Sciatic nerve (tissue), 1 donor: ENCODE measurements around a stretch of chr3.

DNA sequence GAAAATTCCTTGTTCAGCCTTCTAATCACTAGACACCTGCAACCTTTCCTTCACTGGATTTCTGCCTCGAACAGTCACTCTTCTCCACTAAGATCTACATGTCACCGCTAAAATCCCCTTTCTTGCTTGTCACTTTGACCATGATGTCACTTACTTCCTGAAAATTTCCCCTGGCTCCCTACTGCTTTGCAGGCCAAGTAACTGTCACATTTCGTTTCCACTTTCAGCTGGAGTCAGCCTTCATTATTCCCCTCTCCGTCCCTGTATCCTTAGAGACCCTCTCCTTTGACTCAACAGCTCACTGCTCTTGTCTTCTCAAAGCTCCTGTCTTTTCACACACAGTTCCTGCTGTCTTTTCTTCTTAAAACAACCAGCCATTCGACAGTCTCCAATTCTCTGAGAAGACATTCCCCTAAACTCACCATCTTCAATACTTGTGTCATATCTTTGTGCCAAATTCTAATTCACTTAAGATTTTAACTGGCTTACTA lies 15.9 kb downstream of the CHL1 start:
- PRO-cap, result no peak

DNA sequence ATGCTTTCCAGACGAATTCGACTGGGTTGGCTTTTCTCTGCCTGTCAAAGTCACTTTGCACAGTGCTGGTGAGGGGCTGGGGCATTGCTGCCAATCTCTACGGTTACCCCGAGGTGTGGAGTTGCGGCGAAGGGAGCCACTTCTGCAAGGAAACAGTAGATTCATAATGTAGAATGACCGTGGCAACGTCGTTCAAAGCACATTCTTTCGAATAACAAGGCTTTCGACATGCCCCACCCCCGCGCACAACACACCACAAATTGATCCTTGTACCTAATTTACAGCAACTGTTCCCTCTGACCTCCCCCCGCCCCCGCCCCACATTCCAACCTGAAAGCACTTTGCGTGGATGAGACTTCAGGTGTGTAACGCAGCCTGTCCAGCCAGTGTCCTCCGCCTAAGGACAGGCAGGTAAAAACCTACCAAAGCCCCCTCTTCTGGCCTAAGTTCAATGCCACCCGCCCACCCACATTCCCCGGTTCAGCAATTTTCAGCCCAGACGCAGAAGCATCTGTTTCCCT lies 789 bp upstream of the CNTN4 start:
- PRO-cap, result no peak

DNA sequence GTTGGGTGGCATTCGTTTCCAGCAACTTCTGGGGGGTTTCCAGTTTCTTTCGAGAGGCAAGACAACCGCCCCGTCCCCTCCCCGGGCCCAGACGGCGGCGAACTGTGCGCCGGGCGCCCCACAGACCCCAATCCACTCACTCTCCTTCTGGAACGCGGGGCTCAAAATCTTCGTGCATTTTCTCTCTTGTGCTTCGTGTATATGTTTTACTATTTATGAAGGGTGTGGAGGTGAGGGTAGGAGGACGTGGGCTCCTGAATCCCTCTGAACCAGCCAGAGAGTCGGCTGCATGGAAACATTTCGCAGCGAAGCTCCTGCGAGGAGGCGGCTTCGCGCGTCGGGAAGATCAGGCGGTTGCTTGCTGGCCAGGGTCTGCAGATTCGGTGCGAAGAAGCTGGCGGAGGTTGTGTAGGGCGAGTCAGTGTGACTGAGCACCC lies 1.0 kb downstream of the CNTN4 start:
- PRO-cap, result no peak

GRCh38 chr3:2861190-2861482 lies 249.0 kb downstream of the IL5RA start:
- PRO-cap, result no peak

GRCh38 chr3:3162867-3163636 lies 16.4 kb downstream of the CRBN start:
- PRO-cap, result no peak

DNA sequence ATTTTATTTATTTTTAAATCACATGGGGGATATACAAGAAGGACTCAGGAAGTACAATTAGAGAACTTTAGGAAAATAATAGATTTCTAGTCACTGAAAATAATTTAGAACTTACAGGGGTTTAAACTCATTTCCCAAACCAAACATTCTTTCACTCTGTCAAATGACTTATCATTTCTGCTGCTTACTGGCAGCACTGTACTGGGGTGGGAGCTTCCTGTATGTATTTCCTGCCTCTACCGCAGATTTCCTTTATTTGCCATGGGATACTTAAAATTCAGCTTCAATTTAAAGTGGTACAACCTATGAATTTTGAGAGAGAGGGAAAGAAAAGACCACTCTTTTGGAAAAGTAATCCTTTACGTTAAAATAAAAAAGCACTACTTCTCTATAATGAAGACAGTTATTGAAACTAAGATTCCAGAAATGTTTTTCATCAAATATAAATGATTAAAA lies 6.1 kb downstream of the CRBN start:
- PRO-cap, result no peak

DNA sequence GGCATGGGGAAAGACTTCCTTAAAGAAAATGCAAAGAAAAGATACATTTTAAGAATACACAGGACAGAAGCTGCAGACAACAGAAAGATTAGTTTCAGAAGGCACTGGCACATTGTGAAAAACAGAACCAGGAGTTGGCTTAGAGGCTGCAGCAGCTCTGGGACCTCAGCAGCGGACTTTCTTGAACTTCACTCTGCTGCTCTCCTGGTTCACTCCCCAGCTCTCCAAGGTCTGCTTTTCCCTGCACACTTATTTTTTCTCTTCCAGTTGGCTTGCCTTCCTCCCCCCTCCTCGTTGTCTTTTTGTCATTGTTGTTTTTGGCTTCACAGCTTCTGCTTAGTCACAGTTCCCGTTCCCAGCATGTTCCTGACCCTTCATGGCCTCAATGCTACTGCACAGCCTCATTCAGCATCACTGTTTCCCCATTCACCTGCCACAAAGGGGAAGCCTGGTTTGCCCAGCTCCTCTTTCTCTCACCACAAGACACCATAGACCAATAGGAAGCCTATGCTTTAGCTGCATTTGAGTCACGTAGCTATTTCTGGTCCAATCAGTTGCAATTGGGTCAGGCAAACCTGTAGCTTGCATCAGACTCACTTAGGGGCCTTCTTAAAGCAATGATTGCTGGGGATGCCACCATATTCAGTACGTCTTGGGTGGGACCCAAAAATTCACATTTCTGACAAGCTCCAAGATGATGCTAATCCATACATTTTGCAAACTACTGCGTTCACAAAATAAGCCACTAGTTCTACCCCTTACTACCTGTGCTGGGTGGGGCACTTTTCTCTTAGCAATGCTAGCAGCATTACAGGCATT lies 7.7 kb upstream of the SUMF1 start:
- PRO-cap, result unidirectional peak, minus-strand start at position 233 of the sequence

DNA sequence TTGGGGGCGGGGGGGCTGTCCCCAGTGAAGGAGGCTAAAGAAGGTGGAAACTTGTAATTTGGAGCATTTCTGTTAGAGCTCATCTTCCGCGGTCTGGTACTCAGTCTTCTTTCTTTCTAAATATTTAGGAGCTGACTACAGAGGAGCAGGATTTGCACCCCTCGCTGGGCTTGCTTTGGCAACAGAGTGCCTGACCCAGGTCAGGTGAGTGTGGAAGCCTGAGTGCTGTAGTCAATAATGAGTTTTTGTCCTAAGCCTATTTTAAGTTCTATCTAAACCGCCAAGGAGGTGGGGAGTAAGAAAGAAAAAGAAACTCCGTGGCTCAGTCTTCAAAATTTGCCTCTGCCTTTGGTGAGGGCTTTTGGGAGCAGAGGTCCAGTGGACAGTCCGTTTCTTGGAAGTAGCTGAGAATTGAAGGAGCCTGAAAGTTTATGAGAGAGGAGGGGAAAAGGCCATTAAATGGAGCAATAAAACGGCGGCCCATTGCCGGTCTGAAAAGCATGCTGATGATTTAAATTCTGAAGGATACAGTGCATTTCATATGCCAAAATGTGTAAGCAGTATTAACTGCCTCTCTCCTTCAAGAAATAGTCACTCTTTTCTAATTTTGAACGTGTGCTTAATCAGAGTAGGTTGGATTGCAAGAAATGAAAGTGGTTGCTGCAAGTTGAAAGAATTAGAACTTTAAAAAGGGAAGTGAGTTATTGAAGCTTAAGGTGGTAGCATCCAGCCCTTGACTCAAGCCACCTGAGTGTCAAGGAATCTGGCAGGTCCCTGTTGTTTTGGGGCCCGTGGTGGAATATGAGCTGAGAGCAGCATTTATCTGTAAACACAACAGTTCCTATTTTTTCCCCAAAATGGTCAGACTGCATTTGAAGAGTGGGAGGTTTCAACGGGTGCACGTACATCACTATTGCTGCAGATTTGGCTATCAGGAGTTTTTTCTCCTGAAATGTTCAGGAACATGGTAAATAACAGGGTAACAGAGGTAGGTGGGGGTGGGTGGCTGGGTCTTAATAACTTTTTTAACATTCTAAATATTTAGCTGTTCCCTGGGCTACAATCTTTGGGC lies 1.5 kb downstream of the ITPR1 start:
- PRO-cap, result no peak

- PRO-cap, result no peak
Observed at GRCh38 chr3:4512928-4513366, 19.8 kb downstream of the ITPR1 start.

GRCh38 chr3:4583331-4583884 lies 90.3 kb downstream of the ITPR1 start:
- PRO-cap, result unidirectional peak, plus-strand start at chr3:4583732

DNA sequence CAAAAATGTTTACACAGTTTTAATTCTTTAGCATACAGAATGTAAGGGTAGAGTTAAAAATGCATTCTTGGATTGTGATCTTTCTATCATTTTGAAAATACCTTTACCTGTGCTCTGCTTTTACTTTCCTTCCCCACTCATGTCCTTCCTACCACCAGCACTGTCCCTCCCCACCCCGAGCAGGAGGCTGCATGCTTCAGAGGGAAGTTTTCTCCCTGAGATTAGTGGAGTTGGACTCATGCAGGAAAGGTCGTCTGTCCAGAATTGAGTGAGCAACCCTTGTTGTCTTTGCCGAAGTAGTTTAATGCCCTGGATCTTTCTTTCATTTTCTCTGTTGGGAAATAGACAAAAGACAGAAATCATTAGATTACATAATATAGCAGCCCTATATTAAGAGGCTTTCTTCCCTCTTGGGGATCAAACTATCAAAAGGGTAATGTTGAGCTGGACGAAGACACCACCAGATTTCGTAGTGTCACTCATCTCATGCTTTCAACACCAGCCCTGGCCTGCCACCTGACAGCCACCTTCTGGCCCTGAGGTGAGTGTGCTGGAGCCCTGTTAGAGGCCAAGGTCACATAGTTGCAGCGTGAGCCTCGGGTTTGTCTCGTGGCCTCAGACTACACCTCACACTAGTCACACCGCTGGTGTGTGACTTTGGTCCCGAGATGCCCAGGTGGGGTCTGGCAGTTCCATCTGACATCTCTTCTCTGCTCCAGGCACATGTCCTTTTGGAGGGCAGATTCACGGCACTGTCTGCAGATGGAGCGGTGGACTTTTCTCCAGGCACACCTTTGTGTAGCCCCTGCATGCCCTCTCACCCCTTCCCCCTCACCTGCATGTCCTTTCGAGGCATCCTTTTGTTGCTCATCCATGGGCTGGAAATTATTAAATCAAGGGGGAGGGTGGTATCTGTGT lies 231.0 kb downstream of the ITPR1 start:
- PRO-cap, result no peak

DNA sequence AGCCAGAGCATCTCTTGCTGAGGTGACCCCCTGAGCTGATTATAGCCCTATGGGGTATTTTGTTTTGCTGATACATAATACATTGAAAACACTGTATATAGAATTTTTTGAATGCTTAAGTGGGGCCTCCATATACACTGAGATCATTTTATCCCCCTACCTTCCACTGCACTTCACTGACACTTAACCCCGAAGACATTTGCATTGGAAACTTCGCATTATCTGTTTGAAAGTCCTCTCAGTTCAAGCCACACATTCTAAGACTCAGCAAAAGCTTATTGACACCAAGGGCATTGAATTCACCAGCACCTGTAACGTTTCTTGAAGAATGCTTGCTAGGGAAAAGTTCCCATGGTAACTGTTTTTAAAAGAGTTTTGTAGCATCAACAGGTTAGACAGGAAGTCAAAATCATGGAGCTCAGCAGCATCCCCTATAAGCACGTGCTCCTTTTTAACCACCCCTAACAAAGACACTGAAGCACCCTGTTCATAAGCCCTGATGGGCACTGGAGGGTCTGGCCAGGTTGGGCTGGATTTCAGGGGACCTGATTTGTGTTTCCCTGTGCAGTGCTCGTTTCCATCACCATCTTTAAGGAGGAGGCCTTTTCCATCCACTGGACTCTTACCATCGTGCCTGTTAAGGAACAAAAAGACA lies 229.7 kb upstream of the BHLHE40 start:
- PRO-cap, result no peak

DNA sequence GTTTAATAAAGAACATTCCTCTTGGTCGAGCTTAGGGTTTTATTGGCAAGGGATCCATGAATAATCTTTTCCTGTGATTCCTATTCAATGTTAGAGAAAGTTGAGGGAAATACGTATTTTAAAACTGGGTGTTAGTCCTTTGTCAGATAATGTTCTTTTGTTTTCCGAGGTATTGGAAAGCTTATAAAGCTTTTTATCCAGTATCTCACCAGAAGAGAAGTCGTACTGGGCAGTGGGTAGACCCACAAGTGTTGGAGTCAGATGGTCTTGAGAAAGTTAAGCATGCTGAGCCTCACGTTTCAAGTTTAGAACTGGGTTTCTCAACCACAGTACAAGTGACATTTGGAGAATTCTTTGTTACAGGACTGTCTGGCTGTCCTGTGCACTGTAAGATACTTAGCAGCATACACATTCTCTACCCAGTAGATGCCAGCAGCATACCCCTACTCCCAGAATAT lies 212.3 kb upstream of the BHLHE40 start:
- PRO-cap, result unidirectional peak, plus-strand start at position 211 of the sequence

DNA sequence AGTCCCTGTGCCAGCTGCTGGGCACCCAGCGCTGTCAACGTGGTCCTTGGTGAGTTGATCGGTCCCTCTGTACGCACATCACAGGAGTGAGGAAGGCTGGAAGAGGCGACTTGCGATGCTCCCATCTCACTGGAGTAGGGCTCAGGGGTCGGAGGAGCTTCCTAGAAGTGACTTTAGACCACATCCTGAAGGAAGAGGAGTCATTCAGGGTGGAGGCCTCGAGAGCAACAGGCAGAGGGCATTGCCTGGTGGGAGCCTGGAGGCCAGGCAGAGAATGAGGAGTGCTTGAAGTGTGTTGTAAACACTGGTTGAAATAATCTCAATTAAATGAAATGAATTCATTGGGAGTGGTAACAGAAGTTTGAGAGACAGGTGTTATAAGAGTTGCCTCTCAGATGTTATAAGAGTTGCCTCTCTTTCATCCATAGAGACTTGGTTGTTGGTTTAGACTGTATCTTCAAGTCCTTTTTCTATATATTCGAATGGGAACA lies 206.2 kb upstream of the BHLHE40 start:
- PRO-cap, result no peak

GRCh38 chr3:4818556-4819542 lies 160.4 kb upstream of the BHLHE40 start:
- PRO-cap, result no peak

DNA sequence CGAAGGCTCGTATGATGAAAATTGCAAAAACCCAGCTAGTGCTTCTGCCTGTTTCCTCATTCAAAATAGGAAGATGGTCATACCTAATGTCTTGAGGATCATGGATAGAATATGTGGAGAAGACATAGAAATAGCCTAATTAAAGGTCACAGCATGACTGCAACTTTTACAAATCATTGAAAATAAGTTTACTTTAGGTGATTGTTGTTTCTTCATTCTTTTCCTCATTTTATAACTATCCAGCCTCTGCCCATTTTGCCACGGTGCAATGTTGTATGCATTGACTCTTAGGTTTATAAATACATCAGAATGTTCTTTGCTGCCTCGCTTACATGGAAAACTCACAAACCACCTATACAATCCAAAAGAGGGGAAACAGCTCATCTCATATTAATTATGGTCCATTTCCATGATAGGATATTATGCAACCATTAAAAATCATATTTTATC lies 3.0 kb downstream of the BHLHE40 start:
- PRO-cap, result no peak

- PRO-cap, result no peak
Observed at GRCh38 chr3:4996284-4996712, 17.1 kb downstream of the BHLHE40 start.

- PRO-cap, result bidirectional peak, plus-strand start at chr3:5123059, minus-strand start at chr3:5122847
Observed at GRCh38 chr3:5122740-5123198, 677 bp downstream of the ARL8B start.

GRCh38 chr3:5132974-5134038 lies 11.2 kb downstream of the ARL8B start:
- PRO-cap, result no peak

- PRO-cap, result no peak
Observed at GRCh38 chr3:5301774-5302275, 114.3 kb downstream of the EDEM1 start.